ENCODE measurements around a stretch of chr12.

- PRO-cap, result no peak
- RAMPAGE, long total RNA, result no peak
Measured at GRCh38 chr12:124741851-124742497, 121.7 kb downstream of the SCARB1 start.

DNA sequence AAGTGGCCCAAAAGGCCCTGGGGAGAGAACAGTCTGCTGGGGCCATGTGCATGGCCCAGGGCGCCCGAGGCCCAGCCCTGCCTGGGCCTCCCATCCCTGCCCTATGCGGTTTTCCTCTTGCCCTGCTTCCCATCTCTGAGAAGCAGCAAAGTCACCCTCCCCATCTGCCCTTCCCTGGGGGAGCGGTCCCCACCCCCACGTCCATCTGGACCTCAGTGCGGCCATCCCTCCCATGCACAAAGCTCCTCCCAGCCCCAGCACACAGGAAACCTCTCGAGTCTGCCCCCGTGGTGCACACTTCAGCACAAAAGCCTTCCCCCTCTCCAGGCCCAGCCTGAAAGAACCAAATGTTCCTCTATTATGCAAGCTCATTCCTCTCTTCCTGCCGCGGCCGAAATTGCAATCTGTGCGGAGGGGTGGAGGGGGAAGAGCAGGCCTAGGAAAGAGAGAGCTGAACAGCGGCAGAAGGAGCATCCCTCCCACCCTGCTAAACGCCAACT is 108.5 kb downstream of the SCARB1 start:
- PRO-cap, result no peak
- RAMPAGE, long total RNA, result no peak

- PRO-cap, result no peak
- RAMPAGE, long total RNA, result no peak
Measured at GRCh38 chr12:124807524-124808128, 56.0 kb downstream of the SCARB1 start.

DNA sequence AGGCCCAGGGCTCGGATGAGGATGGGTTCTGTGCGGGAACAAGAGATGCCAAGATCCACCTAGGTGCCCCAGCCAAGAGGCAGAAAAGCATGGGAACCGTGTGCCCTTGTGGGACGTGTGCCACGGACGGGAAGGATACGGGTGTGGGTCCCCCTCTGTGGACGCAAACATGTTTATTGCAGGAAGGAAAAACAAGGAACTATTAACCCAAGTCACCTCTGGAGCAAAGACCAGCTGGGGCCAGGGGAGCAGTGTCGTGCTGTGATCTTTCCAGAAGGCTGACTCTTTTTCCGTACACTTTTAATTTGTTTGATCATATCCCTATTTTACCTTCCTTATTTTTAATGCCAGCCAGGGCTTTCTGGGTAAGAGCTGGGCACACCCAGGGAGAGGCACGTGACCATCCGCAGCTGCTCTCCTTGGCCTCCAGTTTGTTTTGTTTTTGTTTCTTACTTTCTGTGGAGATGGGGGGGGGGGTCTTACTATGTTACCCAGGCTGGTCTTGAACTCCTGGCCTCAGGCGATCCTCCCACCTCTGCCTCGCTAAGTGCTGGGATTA is 20.8 kb downstream of the SCARB1 start:
- PRO-cap, result no peak
- RAMPAGE, long total RNA, result no peak

DNA sequence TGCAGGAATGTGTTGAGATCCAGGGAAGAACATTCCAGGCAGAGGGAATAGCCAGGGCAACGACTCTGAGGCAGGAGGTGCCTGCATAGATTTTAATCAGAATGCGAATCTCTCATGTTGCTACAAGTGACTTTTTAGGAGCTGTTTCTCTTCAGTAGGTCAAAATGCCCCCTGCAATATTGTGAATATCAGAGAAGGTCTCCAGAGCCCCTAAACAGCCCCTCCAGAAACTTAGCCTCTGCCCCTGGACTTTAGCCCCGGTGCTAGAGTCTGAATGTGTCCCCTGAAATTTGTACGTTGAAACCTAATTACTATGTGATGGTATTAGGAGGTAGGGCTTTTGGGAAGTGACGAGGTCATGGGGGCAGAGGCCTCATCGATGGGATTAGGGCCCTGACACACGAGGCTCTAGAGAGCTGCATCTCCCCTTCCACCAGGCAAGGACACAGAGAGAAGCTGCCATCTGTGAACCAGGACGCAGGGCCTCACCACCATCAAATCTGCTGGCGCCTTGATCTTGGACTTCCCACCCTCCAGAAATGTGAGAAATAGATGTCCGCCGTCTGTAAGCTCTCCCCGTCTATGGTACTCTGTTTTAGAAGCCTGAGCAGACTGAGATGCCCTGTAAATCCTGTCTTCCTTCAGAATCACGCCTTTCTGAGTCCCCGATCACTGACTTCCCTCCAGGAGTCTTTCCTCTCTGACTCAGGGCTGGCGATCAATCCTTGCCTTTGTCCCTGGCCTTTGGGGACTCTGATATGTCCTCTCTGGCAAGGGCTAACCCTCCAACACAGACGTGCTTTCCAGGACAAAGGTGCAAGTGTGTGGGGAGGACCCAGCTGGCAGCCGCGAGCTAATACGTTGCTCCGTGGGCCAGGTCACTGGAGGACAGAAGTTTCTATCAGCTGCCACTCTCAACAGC is 8.1 kb upstream of the SCARB1 start:
- PRO-cap, result no peak
- RAMPAGE, long total RNA, result no peak

- PRO-cap, result no peak
- RAMPAGE, long total RNA, result no peak
Measured at GRCh38 chr12:125340772-125341429, 154.7 kb downstream of the TMEM132B start.

- PRO-cap, result no peak
- RAMPAGE, long total RNA, result no peak
Measured at GRCh38 chr12:127488948-127489262, 778.1 kb upstream of the TMEM132C start.

DNA sequence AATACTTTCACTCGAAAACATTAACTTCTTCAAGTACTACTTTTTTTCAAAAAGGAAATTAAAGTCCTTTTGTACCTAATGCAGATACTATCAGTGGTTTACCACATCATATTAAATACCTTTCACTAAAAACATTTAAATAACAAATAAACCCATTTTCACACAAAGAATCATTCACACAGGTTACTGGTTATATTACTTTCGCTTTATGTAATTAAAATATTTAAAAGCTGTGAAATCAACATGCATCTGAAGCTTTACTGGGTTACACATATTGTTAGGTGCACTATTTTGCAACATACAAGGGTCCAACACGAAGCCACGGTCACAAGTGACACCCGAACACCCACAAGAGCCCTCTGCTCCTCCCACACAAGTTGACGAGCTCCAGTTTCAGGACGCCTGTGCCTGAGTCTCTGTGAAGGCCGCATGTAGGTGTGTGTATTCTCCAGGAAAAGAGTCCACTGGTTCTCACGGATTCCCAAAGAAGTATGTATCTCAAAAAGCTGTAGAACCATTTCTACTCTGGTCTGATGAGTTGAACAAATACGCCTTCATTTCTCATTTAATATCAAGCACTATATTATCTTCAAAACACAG is 12.0 kb downstream of the SLC15A4 start:
- PRO-cap, result no peak
- RAMPAGE, long total RNA, result no peak

DNA sequence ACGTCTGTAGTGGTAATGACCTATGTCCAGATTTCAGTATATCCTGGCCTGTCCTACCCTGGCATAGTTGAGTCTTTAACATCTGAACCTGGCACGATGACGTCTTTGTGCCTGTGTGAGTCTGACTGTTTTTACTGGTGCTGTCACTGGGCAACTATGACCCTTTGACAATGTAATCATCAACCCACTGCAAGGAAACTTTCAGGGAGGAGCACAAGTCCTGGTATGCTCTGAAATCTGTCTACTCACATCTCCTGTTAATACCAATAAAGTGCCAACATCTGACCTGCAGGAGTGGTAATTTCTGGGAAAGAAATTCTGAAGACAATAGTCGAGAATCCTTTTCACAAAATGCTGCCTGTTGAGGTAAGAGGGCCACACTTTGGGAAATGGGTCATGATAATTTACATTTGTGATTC is 524.3 kb downstream of the TMEM132D start:
- PRO-cap, result no peak
- RAMPAGE, long total RNA, result no peak

DNA sequence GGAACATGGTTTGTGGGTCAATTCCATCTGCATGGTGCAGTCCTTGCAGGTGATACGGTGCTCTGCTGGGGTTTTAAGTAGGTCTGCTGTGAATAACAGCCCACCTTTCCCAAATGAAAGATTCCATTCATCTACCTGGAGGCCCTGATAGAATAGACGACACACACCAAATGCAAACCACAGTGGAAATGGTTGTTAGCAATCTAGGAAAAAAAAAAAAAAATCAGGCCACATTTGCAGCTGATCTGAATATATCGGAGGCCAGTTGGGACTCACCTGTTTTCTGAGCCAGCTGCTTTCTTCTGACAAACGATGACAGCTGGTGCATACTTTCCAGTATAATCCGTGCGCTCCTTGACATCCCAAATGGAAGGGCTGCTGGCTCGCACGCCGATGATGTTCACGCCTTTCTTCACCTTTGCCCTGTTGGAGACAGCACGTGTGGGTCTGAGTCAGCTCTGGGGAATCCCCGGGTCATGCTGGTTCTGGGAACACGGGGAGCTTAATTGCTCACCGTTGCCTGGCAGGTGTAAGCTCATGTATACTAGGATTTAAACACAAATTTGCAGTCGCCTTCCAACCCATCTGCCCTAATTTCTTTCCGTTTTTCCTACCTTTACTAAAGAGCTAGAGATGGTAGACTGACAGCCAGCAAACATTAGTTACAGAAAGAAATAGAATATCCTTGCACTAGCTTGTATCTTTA is 372.9 kb downstream of the TMEM132D start:
- PRO-cap, result no peak
- RAMPAGE, long total RNA, result no peak

- PRO-cap, result no peak
- RAMPAGE, long total RNA, result no peak
Measured at GRCh38 chr12:129622353-129622681, 281.5 kb downstream of the TMEM132D start.

DNA sequence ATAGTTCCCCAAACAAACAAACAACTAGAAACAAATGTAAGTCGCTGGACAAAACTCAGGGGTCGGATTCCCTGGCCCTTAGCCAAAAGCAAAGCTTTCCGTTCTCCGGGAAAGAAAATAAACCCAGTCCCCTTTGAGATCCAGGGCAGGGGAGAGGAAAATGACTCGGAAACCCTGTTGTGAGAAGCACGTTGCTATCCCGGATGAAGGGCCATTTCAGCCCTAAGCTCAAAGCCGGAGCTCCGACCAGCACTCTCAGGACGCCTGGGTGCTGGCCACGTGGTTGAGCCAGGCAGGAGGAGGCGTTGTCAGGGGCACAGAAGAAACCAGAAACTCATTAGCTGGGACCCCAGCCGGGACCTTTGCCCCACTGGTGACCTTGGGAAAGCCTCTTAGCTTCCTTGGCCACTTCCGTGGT is 57.7 kb upstream of the FZD10 start:
- PRO-cap, result no peak
- RAMPAGE, long total RNA, result no peak

DNA sequence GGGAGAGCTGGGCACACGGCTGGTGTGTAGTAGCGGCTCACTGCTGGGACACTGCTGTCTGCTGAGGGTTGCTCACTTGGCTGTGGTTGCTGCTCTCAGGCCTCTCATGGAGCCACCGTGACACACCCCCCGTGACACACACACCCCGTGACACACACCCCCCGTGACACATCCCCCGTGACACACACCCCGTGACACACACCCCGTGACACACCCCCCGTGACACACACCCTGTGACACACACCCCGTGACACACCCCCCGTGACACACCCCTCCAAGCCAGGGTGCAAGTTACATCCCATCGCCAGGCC is 42.8 kb upstream of the FZD10 start:
- PRO-cap, result no peak
- RAMPAGE, long total RNA, result no peak

DNA sequence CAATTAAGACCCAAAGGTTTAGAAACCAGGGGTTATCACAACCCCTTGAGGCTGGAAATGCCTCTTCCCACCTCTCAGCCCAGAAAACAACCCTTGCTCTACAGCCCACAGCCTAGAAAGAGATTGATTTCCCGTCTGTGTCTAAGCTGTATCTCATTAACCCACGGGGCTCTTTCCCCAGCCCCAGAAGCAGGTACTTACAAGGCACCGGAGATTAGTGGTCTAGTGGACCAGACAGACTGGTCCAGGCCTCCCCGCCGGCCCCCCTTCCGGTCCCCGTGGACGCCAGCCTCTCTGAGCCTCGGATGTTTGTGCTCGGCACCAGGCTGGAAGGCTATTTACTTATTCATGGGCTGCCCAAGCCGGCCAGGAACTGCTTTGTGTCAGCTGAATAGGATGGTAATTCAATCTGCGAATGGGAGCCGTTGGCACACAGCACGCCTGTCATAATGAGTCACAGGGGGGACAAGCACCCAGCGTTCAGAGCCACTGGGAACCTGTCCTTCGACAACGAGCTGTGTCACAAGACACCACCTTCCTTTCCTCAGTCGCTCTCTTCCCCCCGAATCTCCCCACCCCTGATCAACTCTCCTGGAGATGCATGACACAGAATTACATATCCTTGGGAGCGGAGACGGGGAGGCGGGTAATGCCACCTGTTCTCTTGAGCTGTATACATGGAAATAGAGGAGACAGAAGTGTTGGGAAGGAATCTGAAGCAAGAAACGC is 82.3 kb downstream of the RIMBP2 start:
- PRO-cap, result no peak
- RAMPAGE, long total RNA, result no peak

DNA sequence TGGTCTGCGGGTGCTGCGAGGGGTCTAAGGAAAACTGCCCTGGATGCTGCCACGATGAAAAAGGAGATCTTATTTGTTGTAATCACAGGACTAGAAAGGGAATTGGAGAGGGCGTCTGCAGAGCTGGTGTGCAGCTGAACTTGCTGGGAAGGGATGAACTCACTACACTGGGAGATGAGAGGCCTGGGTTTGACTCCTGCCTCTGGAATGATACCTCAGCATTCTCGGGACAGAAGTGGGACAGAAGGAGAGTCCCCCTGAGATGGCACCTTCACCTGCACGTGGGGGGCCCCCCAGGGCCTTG is 24.2 kb downstream of the RIMBP2 start:
- PRO-cap, result no peak
- RAMPAGE, long total RNA, result no peak

DNA sequence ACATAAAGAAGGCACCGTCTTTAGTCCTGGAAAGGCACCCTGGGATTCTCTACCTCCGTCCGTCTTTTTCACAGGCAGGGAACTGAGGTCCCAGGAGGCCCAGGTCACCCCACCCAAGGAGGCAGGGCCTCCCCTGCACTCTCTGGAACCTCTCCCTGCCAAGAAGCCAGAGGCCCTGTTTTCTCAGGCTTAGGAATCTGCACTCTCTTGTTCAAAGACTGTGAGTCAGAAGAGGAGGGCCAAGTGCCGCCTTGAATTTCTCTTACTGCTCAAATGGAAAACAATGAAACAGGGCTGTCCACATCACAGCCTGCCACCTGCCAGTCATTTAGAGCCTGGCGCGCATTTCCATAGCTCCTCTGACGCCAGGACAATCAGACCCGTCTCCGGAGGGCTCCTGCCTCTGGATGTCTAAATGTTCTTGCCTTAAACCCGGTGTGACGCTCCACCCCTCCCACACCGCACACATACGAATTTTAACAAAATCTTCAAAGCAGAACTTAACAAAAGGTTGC is 51.0 kb downstream of the STX2 start:
- PRO-cap, result no peak
- RAMPAGE, long total RNA, result no peak

DNA sequence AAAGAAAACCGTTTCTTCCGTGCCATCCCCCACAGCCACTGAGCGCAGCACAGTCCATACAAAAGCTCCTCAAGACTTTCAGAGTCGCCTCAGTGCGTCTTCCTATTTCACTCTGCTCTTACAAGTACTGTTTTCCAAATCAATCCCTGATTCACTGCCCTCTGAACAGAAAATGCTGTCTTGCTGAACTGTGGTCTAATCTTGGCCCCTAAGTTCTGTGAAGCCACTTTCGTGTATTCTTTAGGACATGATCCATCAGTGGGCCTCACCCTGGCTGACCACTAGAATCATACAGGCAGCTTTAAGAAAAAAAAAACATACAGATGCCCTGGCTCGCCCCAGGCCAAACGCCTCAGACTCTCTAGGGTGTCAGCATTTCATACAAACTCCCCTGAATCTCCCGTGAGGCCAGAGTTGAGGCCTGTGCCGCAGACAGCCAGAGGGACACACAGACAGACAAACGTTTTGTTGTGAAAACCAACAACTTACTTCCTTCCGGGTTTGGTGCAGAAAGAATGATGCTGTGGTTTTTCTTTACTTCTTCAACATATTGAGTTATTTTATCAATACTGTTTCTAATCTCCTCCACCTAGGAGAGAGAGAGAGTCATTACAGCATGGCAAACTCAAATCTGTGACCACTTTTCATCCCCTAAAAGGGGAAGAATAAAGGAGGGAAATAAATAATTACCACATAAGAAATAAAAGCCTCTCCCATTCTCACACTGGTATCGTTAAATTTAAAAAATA is 17.7 kb downstream of the STX2 start:
- PRO-cap, result no peak
- RAMPAGE, long total RNA, result no peak

DNA sequence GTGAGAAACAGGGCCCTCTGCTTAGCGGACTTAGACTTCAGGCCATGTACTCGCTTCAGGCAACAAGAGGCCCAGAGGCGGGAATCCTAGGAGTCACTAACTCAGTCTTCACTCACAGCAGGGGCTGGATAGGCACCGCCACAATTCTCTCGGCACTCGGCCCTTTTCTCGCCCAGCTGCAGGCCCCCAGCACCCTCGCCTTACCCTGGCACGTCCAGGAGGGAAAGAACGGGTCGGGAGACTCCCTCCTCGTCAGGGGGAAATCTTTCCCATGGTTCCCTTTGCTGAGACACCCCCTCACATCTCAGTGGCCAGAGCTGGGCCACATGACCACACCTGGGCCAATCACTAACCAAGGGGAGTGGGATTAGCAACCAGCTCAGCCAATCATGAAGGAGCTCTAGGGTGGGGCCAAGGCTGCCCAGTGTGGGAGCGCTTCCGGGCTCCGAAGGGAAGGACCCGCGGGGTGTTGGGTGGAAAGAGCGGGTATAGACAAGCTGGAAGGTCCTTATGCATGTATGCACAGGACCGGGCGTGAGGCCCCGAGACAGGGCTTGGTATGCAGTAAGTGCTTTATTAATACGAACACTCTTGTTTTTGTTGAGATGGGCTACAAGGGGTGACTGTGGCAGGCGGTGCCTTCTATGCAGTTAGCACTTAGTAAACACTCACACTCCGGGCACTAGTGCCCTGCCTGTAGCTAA is 40.1 kb downstream of the ADGRD1 start:
- PRO-cap, result no peak
- RAMPAGE, long total RNA, result no peak

DNA sequence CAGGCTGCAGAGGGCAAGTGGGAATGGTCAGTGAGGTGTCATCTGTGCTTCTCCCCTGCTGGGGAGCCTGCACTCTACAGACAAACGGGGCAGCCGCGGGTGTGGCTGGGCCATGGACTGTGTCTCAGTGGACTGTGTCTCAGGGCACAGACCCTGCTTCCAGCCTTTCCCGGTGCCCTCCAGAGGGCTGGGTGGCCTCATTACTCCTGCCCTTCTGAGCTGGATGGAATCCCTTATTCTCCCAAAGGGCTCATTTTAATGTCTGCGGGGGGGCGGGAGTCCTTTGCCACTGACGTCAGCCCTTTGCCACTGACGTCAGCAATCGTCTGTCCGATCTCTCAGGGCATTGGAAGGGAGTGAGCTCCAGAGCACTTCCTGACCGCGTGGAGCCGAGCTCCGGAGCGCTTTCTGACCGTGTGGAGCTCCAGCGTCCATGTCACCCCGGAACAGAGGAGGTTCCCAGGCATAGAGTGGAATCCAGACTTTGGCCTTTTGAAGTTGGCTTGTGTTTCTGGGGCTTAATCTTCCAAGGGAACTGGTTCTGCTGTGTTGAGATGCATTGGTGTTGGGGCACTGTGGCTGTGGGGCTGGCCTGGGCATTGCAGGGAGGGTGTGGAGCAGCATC is 72.5 kb downstream of the ADGRD1 start:
- PRO-cap, result no peak
- RAMPAGE, long total RNA, result no peak

DNA sequence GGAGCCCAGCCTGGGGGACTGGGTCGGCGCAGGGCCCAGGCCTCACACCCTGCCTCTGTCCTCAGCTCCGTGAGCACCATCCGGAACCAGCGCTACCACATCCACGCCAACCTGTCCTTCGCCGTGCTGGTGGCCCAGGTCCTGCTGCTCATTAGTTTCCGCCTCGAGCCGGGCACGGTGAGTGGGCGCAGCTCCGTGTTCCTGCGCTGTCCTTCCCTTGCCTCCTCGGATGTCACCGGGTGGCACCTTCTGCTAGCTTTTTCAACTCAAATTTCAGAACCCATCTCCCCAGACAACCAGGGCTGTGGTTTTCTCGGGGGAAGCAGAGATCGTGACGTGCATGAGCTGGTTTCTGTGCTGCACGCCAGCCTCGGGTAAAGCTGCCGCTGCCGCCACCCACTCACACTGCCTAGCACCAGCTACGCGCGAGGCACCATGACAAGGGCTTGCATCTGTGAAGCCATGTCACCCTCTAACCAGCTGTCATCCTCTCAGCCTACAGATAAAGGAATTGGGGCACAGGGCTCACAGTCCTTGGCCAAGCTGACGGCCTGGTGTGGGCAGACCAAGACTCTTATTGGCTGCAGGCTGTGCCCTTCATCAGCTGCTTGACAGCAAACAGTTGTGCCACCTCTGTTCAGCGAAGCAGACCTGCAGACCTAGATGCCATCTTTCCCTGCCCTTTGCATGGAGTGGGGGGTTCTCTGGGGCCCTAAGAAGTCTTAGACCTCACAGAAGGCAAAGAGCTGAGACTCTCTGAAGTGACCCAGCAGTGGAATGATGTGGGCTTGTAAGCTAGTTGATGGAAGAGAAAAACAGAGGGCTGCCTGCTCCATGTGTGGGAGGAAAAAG is 152.2 kb downstream of the ADGRD1 start:
- PRO-cap, result no peak
- RAMPAGE, long total RNA, result no peak

All from OCI-LY7 (cell line).